Keratinocyte (primary cell): ENCODE measurements around a stretch of chr12.

CAGE:
- cytosol, long polyA minus RNA, result no peak
- cytosol, long polyA plus RNA, result no peak
- long polyA plus RNA, result no peak
- nucleus, long polyA minus RNA, result no peak
- nucleus, long polyA plus RNA, result no peak
Observed at GRCh38 chr12:12502734-12503253, 59.9 kb downstream of the DUSP16 start.

DNA sequence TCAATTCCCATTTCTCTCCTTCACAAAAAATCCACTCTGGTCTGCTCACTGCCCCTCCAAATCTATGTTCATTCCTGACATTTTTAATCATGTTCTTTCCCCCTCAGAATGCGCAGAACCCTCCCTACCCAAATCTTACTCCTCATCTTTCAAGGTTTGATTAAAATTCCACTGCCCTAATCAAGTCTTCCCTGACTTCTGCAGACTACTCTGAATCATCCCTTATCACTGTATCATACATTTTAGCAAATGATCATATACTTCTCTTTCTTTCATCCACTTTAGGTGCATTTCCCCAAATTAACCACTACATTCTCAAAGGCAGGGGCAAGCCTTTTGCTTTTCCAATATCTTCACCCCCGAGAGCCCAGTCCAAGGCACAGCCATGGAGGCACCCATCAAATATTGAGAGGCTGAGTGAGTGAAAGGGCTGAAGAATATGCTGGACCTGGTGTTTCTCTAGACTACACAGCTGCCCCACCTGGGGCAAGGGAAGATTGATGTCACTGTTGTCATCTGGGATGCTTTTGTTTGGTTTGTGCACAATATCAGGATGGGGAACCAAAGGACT is 51.2 kb downstream of the DUSP16 start:
CAGE:
- cytosol, long polyA minus RNA, result no peak
- cytosol, long polyA plus RNA, result no peak
- long polyA plus RNA, result no peak
- nucleus, long polyA minus RNA, result no peak
- nucleus, long polyA plus RNA, result no peak

CAGE:
- cytosol, long polyA minus RNA, result no peak
- cytosol, long polyA plus RNA, result no peak
- long polyA plus RNA, result no peak
- nucleus, long polyA minus RNA, result no peak
- nucleus, long polyA plus RNA, result no peak
Observed at GRCh38 chr12:12705888-12706344, 9.9 kb upstream of the GPR19 start.

CAGE:
- cytosol, long polyA minus RNA, result no peak
- cytosol, long polyA plus RNA, result no peak
- long polyA plus RNA, result no peak
- nucleus, long polyA minus RNA, result no peak
- nucleus, long polyA plus RNA, result no peak
Observed at GRCh38 chr12:12718524-12719422, 1.6 kb downstream of the CDKN1B start.

CAGE:
- cytosol, long polyA minus RNA, result no peak
- cytosol, long polyA plus RNA, result no peak
- long polyA plus RNA, result no peak
- nucleus, long polyA minus RNA, result no peak
- nucleus, long polyA plus RNA, result no peak
Observed at GRCh38 chr12:12724764-12725154, 7.6 kb downstream of the CDKN1B start.

GRCh38 chr12:12786698-12787218 is 1.3 kb downstream of the APOLD1 start:
CAGE:
- cytosol, long polyA minus RNA, result no peak
- cytosol, long polyA plus RNA, result no peak
- long polyA plus RNA, result no peak
- nucleus, long polyA minus RNA, result no peak
- nucleus, long polyA plus RNA, result no peak

CAGE:
- cytosol, long polyA minus RNA, result no peak
- cytosol, long polyA plus RNA, result no peak
- long polyA plus RNA, result no peak
- nucleus, long polyA minus RNA, result no peak
- nucleus, long polyA plus RNA, result no peak
Observed at GRCh38 chr12:12803734-12804648, 9.2 kb upstream of the DDX47 start.

DNA sequence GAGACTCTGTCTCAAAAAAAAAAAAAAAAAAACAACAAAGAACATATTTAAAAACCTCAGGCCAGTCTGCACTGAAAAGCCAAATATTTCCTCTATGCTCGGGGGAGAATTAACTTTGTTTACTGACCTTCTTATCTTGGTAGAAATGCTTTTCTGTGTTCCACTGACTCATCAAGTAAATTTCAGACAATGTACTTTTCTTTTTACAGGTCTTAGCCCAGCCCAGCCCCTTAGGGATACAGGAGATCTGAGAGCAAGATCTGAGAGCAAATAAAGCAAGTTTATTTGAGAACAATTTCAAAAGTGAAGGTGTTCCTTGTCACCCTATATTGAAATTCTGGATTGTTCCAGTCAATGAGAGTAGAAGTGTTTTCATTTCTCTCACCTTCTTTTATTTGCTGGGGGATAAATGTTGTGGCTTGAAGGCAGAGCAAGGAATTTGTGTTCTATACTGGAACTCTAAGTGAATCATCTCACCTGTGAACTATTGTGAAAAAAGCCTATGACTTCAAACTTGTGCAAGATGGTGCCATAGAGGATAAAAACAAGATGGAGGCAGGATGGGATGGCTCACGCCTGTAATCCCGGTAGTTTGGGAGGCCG is 7.9 kb upstream of the GPRC5A start:
CAGE:
- cytosol, long polyA minus RNA, result no peak
- cytosol, long polyA plus RNA, result no peak
- long polyA plus RNA, result no peak
- nucleus, long polyA minus RNA, result no peak
- nucleus, long polyA plus RNA, result no peak

CAGE:
- cytosol, long polyA minus RNA, result no peak
- cytosol, long polyA plus RNA, result no peak
- long polyA plus RNA, result no peak
- nucleus, long polyA minus RNA, result no peak
- nucleus, long polyA plus RNA, result no peak
Observed at GRCh38 chr12:12913983-12914411, 22.6 kb downstream of the GPRC5A start.

DNA sequence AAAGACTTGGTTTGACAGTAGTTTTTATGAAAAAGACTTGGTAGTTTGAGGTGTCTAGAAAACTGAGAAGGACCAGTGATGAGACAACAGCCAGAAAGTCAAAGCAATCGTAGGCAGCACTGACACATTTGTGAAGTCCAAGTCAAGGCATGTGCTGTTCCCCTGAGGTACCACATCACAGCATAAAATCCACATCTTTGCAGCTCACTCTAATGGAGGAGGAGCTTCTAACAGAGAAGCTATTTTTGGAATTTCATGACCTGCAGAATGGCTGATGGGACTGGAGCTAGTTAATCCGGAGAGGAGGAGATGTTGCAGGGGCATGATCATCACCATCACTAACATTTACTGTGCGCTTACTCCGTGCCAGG is 28.7 kb downstream of the GPRC5A start:
CAGE:
- cytosol, long polyA minus RNA, result no peak
- cytosol, long polyA plus RNA, result no peak
- long polyA plus RNA, result no peak
- nucleus, long polyA minus RNA, result no peak
- nucleus, long polyA plus RNA, result no peak

CAGE:
- cytosol, long polyA minus RNA, result no peak
- cytosol, long polyA plus RNA, result no peak
- long polyA plus RNA, result no peak
- nucleus, long polyA minus RNA, result start-site peak on the plus strand at chr12:12927712-12927756, 27 reads
- nucleus, long polyA plus RNA, result no peak
Observed at GRCh38 chr12:12926845-12928078, 24.7 kb downstream of the GPRC5D start.

CAGE:
- cytosol, long polyA minus RNA, result no peak
- cytosol, long polyA plus RNA, result no peak
- long polyA plus RNA, result no peak
- nucleus, long polyA minus RNA, result no peak
- nucleus, long polyA plus RNA, result no peak
Observed at GRCh38 chr12:12986892-12987488, 13.1 kb downstream of the HEBP1 start.

DNA sequence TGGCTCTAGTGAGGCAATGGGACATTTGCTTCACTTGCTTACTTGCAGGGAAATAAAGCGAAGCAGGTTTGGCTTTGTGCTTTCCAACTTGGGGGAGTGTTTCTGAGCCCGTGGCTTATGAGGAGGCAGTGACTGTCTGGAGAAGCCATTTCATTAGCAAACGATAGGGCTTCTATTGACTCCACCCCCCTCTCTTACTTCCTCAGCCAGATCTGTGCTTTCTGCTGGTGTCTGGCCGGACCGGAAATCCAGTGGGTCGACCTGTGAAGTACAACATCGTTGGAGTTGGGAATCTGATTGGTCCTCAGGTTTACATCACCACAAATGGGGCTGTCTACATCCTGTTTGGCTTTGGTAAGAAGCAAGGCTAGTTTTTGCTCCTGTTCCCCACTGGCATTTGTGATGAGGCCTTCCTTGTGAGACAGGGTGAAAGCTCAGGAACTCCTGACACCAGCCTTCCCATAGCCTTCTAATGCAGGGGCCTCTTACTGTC is 22.3 kb downstream of the FAM234B start:
CAGE:
- cytosol, long polyA minus RNA, result no peak
- cytosol, long polyA plus RNA, result no peak
- long polyA plus RNA, result no peak
- nucleus, long polyA minus RNA, result no peak
- nucleus, long polyA plus RNA, result no peak

DNA sequence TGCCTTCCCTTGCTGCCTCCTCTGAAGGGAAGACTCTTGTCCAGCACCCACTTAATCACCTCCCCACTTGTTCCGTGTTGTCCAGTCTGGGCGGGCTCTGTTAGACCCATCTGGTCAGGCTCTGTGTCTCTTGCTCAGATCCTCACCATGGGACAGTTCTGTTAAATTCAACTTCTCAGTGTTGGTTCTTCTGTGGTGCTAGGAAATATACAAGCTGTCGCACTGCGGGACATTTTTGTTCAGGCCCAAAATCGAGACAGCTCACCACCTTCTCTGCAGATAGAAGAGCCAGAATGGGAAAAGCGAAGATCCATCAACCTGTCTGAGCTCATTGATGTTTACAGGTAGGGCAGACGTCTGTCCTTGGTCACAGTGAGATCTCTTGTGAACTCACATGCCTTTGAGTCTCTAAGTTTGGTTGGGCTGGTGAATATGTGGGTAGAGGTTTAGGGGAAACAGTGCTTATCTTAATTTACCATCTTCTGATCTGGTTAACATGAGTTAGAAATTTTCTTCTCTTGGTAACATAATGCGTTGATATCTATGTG is 22.8 kb downstream of the FAM234B start:
CAGE:
- cytosol, long polyA minus RNA, result no peak
- cytosol, long polyA plus RNA, result no peak
- long polyA plus RNA, result no peak
- nucleus, long polyA minus RNA, result no peak
- nucleus, long polyA plus RNA, result no peak

GRCh38 chr12:13094415-13094846 is 9.0 kb downstream of the GSG1 start:
CAGE:
- cytosol, long polyA minus RNA, result no peak
- cytosol, long polyA plus RNA, result no peak
- long polyA plus RNA, result no peak
- nucleus, long polyA minus RNA, result no peak
- nucleus, long polyA plus RNA, result no peak

GRCh38 chr12:13095518-13095997 is 7.9 kb downstream of the GSG1 start:
CAGE:
- cytosol, long polyA minus RNA, result no peak
- cytosol, long polyA plus RNA, result no peak
- long polyA plus RNA, result no peak
- nucleus, long polyA minus RNA, result no peak
- nucleus, long polyA plus RNA, result no peak

CAGE:
- cytosol, long polyA minus RNA, result no peak
- cytosol, long polyA plus RNA, result no peak
- long polyA plus RNA, result no peak
- nucleus, long polyA minus RNA, result no peak
- nucleus, long polyA plus RNA, result no peak
Observed at GRCh38 chr12:13099023-13099660, 4.3 kb downstream of the GSG1 start.

DNA sequence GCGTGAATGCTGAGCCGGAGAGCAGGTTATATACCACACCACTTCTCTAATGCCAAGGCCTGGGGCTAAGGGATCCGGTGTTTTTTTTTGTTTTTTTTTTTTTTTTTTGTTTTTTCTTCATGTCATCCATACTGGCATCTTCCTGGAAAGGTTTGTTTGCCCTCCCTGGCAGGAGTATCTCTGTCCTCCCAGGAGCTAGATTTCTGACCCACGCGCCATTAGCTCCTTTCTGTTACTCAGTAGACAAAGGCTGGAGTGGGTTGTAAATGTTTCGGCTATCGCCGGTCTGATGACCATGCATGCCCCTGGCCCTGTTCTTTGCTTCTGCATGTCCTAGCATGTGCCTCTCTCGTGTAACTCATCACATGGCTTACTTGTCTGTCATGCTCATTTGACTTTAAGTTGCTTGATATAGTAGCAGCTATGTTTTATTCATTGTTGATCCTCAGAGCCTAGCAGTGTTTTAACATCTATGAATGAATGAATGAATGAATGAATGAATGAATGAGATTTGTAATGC is 3.7 kb downstream of the GSG1 start:
CAGE:
- cytosol, long polyA minus RNA, result no peak
- cytosol, long polyA plus RNA, result no peak
- long polyA plus RNA, result no peak
- nucleus, long polyA minus RNA, result no peak
- nucleus, long polyA plus RNA, result no peak

DNA sequence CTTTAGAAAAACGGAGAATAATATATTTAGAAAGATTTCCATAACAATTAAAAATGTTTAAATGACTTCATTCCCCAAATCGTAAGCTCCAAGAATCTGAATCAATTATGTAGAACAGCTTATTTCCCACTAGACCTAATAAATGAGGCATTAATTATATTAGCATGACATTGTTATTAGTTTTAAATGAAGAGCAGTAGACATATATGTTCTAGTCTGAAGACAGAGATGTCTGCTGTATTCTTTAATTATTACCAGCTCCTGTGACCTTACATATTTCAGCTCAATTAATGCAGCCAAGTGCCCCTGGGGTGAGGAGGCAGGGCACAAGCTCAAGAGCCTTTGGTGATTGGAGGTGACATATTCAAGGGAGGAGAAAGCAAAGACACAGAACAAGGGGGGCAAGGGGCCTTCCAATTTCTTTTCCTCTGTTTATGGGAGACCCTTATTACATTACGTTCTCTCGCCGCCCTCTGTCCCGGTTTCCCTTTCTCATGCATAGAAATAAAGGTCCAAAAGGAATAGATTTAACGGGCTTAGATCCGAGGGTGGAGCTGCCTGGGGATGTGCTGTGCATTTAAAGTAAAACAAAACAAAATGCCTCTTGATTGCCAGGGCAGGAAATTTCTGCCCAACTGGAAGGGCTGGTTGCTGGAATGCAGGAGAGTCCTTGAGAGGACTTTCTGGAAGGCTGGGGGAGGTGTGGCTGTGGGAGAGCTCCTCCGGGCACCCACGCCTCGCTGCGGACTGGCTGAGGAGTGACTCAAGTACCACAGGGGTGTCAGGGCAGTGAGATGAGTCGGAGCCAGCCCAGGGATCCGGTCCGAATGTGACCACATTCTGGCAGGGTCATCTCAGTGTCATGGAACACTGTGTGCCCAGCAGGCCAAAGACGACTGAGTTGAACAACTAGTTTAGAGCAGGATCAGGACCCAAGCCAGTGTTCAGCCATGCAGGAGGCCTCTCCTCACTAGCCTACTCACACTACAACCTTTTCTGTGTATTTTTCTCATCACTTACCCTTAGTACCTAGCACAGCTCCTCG is 32.0 kb upstream of the GSG1 start:
CAGE:
- cytosol, long polyA minus RNA, result no peak
- cytosol, long polyA plus RNA, result no peak
- long polyA plus RNA, result no peak
- nucleus, long polyA minus RNA, result no peak
- nucleus, long polyA plus RNA, result no peak

GRCh38 chr12:13175395-13176079 is 21.0 kb upstream of the EMP1 start:
CAGE:
- cytosol, long polyA minus RNA, result no peak
- cytosol, long polyA plus RNA, result no peak
- long polyA plus RNA, result no peak
- nucleus, long polyA minus RNA, result no peak
- nucleus, long polyA plus RNA, result no peak